Spinal cord (tissue), 3 donors: ENCODE measurements around the genes BEND2 and KLHL34.

DNA sequence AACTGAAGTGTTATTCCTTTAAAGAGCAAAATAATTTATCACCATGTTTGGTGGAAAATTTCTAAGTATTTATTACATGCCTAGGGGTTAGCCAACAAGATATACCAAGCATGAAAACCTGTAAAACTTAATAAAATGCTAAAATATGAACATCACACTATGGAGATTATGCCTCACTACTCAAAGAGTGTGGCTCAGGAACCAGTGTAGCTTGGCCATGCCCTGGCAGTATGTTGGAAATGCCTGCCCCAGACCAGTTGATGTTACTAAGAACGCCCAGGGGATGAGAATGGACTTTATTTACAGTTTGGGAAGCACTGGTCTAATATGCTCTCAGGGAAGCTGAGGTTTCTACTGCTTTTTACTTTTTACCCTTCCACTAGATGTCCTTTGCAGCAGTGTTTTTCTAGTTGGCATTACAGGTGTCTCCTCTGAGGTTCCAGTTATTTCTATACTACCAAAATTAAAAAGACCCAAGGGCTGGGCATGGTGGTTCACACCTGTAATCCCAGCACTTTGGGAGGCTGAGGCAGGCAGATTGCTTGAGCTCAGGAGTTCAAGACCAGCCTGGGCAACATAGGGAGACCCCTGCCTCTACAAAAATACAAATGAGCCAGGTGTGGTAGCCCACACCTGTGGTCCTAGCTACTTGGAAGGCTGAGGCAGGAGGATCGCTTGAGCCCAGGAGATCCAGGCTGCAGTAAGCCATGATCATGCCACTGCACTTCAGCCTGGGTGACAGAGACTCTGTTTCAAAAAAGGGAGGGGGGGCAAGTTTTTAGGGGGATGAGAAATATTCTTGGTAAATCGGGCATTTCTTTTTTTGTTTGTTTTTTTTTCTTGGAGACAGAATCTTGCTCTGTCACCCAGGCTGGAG lies 23.5 kb upstream of the TXLNG start:
- PRO-cap: no peak
- RAMPAGE, long total RNA: no peak

DNA sequence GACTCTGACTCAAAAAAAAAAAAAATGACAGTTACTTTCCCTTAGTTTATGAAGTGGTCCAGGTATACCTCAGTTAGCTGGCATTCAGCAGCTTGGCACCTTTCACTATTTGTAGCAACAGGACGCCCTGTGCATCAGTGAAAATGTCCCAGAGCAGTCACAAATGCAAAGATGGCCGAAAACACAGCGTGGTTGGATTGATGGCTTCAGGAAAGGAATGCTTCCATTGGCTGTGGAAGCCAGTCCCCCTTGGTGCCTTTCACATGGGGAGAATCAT lies 36.0 kb downstream of the TXLNG start:
- PRO-cap: no peak
- RAMPAGE, long total RNA: no peak

GRCh38 chrX:16882030-16882615 lies 12.0 kb upstream of the RBBP7 start:
- PRO-cap: no peak
- RAMPAGE, long total RNA: no peak

GRCh38 chrX:16892717-16893340 lies 22.7 kb upstream of the RBBP7 start:
- PRO-cap: no peak
- RAMPAGE, long total RNA: no peak

- PRO-cap: no peak
- RAMPAGE, long total RNA: no peak
Measured at GRCh38 chrX:17149195-17150014, 202.9 kb downstream of the REPS2 start.

- PRO-cap: no peak
- RAMPAGE, long total RNA: no peak
Measured at GRCh38 chrX:17547975-17548690, 173.1 kb downstream of the NHS start.

- PRO-cap: no peak
- RAMPAGE, long total RNA: no peak
Measured at GRCh38 chrX:17567180-17567957, 169.9 kb upstream of the SCML1 start.

- PRO-cap: no peak
- RAMPAGE, long total RNA: no peak
Measured at GRCh38 chrX:18220607-18221012, at the start of gene BEND2. Gene BEND2, minus strand, starts transcription at chrX:18220886.

DNA sequence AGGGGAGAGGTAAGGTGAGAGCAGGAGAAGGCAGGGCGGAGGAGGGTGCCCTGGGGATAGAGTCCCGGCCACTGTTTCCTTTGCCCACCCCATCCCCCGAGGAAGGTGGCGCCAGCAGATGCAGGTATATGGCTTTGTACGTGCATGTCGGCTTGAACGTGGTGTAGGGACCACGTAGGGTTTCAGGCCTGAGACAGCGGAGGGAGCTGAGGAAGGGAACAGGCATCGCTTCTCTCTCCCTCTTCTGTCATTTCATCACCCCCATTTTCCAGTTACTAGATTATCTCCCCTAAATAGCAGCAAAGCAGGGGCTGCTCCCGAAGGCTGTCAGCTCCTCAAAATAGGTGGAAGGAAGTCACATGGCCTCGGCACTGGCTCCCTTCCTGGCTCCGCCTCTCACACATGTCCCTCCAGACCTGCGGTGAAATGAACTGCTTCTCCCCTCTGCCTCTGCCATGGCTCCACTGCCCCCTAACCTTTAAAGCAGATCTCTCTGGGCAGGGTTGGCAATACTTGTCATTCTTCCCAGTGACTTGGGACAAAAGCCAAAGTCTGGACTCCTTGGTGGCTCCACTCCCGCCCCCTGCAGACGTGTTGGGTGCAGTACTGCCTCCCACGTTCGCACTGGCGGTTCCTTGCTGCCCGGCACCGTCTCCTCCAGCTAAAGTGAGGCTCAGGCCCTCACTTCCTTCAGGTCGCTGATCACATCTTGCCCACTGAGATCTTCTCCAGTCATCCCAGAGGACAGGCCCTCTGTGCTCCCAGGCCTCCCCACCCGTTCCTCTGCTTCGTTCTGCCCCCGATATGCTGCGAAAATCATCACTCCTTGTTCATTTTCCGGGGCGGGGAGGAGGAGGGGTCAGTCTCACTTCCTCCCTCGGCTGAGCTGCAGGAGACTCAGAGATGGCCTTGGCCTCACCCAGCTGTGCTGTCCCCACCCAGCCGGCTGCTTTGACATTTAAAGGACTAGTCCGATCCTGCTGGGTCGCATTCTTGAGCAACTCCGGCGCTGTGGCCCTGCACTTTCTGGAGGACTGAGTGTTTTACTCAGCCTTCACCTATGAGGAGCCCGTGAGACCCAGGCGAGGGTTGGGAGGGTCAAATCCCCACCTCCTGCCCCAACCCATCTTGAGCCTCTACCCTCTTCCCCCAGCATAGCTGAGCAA lies 97.5 kb downstream of the PHKA2 start:
- PRO-cap: no peak
- RAMPAGE, long total RNA: no peak

- PRO-cap: no peak
- RAMPAGE, long total RNA: no peak
Measured at GRCh38 chrX:19142549-19142753, 20.2 kb upstream of the ADGRG2 start.

DNA sequence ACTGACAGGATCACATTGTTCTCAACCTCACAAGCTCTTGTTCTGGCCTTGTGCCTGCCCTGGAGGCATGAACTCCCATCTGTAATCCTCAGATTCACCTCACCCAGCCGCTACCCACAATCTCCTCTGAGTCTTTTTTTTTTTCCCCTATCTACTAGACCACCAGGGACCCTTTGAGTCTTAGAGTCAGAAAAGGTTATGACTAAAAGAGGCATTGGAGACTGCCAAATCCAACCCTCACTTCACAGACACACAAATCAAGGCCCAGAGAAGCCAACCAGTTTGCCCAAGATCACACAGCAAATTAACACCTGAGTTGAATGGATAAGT lies 53.8 kb downstream of the MAP7D2 start:
- PRO-cap: no peak
- RAMPAGE, long total RNA: no peak

GRCh38 chrX:20188864-20189664 lies 47.4 kb upstream of the EIF1AX start:
- PRO-cap: no peak
- RAMPAGE, long total RNA: no peak

GRCh38 chrX:21149113-21149312 lies 225.2 kb upstream of the CNKSR2 start:
- PRO-cap: no peak
- RAMPAGE, long total RNA: no peak

DNA sequence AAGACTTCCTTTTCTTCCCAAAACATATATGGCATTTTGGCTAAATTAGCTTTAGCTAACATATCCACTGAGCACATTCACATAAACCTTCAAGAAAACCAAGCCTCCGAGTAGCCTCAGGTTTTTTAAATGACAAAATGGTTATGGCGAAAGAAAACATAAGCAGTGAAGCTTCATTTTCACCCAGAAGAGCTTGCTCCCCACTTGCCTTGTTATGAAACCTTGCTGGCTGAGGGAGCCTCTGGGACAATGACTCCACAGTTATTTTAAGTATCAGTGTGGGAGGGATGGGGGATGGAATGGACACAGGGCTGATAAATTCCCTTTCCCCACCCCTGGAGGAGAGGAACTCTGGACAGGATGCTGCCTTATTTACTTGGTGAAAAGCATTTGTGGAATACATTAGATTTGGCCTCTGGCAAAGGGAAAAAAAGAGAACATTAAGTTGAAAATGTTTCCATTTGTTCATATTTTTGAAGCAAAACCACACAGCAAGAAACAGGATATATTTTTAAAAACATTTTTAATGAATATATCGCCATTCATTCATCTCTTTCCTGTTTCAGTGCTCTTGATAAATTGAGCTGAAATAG lies 220.7 kb upstream of the CNKSR2 start:
- PRO-cap: no peak
- RAMPAGE, long total RNA: no peak

- PRO-cap: no peak
- RAMPAGE, long total RNA: no peak
Measured at GRCh38 chrX:21373622-21373961, 626 bp upstream of the CNKSR2 start.

GRCh38 chrX:21655678-21656256 lies 2.4 kb downstream of the KLHL34 start:
- PRO-cap: no peak
- RAMPAGE, long total RNA: no peak

DNA sequence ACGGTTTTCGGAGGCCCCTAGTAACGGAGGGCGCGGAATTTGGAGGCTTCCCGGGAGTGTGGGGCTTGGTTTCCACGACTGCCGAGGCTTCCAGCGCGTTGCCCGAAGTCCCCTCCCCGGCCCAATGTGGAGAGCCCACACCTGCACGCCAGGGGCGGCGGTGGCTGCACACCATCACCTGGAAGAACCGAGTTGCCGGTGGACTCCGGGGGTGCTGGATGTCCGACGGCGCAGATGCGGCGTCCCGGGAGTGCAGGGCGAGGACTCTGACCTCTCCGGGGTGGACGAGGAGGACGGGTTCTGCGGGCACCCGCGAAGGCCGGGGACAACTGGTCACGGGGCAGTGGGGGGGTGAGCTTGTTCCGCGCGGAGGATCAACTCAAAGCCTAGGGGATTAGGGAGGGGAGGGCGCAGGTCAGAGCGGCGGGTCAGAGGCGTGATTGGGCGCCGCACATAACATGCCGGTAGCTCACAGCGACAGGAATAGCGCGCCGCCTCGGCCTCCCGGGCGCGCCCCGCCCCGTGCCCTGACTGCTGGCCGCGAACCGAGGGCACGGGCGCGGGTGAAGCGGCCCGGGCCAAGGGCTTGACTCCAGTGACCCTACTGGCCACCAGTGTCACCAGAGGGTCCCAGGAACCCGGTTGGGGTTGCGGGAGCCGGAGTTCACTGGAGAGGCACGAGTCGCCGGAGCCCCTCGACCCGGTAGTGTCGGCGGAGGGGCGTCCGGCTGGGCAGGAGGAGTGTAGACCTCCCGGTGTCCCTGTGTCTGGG lies at the start of gene KLHL34:
Gene KLHL34 (minus strand): TSS at position 331 of the 772 bp plus-strand sequence.
- PRO-cap: no peak
- RAMPAGE, long total RNA: no peak

GRCh38 chrX:21960366-21961249 lies 20.1 kb downstream of the SMS start:
- PRO-cap: no peak
- RAMPAGE, long total RNA: no peak

DNA sequence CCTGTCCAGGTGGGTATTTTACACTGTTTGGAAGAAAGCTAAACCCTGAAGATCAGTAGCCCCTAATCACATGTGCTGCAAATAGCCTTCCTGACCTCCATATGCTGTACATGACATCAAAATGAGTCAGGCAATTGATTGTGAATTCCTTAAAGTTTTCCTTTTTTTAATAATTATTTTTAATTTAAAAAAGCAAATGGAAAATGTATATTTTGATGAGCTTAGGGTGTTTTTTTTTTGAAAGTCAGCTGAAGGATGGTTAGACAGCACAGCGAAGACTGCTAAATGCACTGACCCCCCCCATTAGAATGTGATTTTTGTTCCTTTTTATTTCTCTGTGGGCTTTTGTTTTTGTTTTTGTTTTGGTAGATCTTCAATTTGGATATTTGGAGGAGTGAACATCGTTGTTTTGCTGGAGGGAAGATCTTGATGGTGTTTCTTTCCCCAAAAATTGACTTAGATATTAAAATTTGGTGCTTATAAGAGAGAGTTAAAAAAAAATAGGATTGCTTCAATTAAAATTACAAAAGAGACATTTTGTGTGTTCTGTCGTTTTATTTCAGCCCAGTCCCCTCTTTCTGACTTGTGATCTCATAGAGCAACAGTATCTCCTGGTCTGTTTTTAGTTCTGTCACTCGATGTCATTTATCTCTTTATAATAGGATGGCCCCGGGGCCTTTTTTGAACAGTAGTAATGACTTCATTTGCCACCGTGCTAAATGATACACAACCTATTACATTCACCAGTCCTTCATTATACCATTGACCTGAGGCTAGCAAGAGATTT lies 37.6 kb upstream of the PHEX start:
- PRO-cap: no peak
- RAMPAGE, long total RNA: no peak

DNA sequence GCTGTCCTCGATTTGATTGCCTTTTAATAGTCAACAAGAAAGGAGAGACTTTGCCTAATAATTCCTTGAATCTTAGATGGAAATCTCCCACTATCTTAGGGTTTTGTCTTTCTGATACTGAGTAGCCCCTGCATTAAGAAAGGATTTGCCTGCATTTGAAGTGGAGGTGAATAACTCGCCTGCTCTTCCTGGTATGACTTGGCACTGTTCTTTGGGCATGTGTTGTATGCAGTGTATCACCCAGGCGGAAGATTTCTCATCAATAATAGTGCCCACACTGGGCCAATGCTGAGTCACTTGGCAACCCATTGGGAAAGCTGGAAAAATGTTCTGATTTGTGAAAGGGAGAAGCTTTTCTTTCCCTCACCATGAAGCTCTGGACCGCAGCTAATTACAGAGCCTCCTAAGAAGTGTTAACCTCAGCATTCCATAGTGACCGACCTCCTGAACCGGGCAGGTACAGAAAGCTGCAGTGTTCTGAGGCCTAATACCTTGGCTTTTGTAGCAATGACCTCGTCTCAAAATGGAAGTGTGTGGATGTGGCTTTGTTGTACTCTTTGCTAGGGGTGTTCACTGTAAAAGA lies 104.2 kb downstream of the PHEX start:
- PRO-cap: no peak
- RAMPAGE, long total RNA: no peak